ENCODE results near the genes SHC2, HCN2 and MISP.

GRCh38 chr19:290057-291054 lies 847 bp downstream of the PLPP2 start:
- PRO-cap, result bidirectional peak, plus-strand start at chr19:290392, minus-strand start at chr19:290141; bidirectional peak, plus-strand start at chr19:290957, minus-strand start at chr19:290949

DNA sequence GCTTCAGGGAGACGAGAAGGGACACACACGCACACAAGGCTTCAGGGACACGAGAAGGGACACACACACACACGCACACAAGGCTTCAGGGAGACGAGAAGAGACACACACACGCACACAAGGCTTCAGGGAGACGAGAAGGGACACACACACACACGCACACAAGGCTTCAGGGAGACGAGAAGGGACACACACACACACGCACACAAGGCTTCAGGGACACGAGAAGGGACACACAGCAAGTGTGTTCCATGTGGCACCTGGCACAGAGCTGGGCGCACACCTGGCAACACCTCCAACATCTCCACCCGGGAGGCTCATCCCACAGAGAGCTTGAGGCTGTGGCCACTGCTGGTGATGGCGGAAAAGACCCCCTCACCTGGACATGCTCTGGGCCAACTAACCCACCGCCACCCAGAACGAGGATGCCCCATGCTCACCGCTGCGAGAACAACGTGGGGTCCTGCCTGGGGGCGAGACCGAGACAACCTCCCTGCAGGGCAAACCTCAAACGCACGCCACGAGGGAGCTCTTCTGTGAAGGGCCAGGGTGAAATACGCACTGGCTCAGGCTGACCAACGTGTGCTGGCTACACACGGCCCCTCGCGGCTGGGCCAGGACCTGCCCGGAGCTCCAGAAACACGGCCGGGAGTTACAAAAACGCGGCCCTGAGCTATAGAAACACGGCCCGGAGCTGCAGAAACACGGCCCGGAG lies 18.8 kb upstream of the PLPP2 start:
- PRO-cap, result no peak

- PRO-cap, result no peak
These were observed 3.1 kb downstream of the MIER2 start for GRCh38 chr19:341549-341902.

DNA sequence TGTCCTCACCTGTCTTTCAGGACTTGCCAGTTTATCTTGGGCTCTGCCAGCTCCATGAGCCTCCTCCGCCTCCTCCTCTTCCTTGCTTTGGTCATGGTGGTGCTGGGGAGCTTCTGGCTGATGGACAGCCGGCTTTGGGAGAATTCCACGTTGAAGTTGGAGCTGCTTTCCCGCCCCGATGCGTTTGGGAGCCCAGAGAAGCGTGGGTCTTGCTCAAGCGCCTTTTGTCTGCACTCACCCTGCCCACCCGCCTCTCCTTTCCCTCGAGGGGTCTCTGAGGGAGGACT lies 1.6 kb downstream of the THEG start:
- PRO-cap, result no peak

DNA sequence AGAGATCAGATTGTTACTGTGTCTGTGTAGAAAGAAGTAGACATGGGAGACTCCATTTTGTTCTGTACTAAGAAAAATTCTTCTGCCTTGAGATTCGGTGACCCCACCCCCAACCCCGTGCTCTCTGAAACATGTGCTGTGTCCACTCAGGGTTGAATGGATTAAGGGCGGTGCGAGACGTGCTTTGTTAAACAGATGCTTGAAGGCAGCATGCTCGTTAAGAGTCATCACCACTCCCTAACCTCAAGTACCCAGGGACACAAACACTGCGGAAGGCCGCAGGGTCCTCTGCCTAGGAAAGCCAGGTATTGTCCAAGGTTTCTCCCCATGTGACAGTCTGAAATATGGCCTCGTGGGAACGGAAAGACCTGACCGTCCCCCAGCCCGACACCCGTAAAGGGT lies 10.9 kb upstream of the THEG start:
- PRO-cap, result no peak

DNA sequence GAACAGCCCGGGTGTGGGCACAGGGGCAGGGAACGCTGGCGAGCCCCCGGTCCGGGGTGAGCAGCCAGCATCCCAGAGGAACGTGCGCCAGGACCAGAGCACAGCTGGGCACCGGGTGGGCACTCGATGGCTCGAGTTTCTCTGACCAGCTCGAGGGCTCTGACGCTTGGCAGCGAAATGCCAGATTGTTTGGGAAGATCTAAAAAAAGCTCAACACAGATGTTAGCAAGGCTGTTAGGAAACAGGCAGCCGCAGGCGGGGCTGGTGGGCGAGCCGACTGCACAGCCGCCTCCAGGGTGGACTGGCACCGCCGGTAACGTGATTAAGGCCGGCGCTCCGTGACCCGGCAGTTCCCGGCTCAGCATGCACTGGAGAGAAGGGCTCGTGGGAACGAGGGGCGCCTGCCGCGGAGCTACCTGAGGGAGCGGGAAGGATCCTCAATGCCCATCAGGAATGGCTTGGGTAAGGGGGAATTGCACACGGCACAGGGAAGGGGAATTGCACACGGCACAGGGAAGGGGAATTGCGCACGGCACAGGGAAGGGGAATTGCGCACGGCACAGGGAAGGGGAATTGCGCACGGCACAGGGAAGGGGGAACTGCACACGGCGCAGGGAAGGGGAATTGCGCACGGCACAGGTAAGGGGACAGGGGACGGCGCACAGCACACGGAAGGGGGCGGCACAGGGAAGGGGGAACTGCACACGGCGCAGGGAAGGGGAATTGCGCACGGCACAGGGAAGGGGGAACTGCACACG lies 18.2 kb upstream of the C2CD4C start:
- PRO-cap, result no peak

DNA sequence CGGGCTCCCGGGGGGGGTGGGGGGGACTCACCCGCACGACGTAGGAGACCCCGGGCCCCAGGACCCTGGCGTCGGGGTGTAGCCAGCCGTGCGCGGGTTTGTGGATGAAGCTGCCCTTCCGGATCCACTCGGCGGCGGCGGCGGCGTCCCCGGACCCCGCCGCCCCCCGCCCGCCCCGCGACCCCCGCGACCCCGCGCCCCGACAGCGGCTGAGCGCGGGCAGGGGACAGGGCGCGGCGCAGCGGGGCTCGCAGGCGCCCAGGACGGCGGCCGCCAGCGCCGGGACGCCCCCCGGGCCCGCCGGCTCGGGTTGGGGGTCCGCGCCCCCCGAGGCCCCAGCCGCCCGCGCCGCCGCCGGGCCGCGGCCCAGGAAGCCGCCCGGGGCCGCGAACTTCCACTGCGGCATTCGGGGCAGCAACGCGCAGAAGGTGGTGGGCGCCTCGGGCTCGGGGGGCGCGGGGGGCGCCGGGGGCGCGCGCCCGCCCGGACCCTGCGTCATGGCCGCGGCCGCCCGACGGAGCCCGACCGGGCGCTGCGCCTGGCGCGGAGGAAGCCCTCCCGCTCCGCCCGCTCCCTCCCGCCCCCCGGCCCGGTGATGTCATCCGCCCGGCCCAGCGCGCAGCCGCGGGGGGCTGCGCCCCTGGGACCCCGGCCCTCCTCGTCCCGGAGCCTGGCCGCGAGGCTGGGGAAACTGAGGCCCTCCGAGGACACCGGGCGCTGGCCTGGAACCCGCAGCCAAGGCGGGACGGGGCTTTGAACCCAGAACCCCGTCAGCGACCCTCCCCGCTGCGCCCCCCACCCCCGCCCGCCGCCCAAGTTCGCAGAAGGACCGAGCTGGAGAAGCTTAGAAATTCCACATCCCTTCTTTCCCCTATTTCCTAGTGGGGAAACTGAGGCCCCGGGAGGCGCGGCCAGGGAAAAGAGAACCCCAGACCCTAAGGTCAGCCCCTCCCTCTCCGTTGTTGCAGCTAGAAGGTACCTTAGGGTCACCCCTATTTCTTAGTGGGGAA lies at the start of gene SHC2:
Gene SHC2 (minus strand): TSS at position 536 of the 1,010 bp plus-strand sequence.
- PRO-cap, result unidirectional peak, minus-strand start at position 534 of the sequence; unidirectional peak, minus-strand start at position 554 of the sequence

- PRO-cap, result no peak
These were observed 825 bp downstream of the TPGS1 start for GRCh38 chr19:508078-508565.

GRCh38 chr19:510500-511058 lies 3.3 kb downstream of the TPGS1 start:
- PRO-cap, result no peak

DNA sequence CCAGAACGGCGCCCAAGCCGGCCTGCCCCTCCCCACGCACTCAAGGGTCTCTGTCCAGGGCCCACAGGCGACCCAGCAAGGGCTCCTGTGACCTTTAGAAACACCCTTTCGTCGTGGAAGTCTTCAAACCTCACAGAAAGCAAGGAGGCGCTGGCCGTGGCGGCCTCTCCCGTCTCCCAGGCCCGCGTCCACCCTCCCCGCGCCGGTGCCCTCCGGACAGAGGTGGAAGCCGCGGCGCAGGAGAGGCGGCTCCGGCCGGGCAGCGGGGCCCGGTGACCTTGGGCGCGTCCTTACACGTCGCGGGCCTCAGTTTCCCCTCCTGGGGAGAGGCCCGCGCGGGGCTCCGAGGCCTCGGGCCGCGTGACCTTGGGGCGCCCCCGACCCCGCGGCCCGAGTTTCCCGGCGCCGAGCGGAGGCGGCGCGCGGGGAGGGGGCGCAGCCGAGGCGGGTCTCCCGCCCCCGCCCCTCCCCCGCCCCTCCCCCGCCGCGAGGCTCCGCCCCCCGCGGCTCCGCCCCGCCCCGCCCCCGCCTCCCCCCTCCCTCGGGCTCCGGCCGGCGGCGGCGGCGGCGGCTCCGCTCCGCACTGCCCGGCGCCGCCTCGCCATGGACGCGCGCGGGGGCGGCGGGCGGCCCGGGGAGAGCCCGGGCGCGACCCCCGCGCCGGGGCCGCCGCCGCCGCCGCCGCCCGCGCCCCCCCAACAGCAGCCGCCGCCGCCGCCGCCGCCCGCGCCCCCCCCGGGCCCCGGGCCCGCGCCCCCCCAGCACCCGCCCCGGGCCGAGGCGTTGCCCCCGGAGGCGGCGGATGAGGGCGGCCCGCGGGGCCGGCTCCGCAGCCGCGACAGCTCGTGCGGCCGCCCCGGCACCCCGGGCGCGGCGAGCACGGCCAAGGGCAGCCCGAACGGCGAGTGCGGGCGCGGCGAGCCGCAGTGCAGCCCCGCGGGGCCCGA lies at the start of gene HCN2:
Gene HCN2 (plus strand): TSS at position 539 of the 947 bp plus-strand sequence.
- PRO-cap, result no peak

DNA sequence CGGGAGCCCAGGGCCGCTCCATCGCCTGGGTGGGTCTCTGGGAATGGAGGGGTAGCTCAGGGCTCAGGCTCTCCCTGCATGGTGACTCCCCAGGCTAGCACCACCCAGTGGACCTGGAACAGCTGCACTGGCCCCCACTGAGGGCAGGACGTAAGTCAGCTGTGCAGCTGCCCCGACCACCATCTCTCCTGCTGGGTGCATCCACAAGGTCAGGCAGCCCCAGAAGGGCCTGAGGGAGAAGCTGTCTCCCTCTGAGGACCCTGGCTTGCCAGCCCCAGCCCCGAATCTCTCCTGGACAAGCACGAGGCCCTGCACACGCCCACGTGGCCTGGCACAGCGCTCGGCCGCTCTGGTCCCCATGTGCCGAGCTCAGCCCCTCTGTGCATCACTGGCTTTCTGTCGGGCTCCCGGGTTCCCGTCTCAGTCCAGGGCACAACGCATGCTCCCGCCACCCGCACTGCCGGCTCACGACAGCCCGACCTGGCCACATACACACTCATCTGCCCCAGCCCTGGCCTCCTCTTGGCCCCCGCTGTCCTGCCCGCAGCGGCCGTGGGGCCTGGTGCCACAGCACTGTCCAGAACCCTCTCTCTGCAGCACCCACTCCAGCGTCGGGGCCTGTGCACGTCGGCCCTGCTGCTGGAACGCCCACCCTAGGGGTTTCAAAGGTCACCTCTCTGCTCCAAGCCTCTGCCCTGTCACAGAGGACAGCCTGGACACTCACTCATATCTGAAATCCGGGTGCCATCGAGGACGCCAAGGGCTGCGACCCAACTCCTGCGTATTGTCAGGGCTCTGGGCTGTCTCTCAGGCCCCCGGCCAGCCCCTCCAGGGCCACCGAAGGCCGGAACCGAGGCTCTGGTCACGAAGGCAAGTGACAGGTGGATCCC lies 5.8 kb downstream of the RNF126 start:
- PRO-cap, result no peak

DNA sequence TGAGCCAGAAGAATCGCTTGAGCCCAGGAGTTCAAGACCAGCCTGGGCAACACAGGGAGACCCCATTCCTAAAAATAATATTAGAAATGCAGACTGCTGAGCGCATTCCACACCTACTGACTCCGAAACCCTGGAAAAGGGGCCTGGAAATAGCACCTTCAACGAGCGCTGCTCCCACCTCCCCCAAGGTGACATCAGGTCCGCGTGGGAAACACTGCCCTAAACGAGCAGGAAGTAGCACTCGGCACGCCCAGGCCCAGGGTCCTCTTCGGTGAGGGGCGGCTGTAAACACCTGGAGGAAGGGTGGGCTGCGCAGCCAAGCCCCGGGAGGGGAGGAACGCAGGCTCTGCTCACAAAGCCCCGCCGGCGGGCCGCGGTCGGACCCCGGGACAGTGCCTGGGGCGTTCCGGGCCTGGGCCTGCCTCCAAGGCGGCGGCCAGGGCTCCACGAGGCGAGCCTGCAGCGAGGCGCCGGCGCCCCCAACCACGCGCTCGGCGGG lies 881 bp downstream of the RNF126 start:
- PRO-cap, result bidirectional peak, plus-strand start at position 353 of the sequence, minus-strand start at position 196 of the sequence

- PRO-cap, result no peak
These were observed 5.2 kb upstream of the PALM start for GRCh38 chr19:703552-704007.

DNA sequence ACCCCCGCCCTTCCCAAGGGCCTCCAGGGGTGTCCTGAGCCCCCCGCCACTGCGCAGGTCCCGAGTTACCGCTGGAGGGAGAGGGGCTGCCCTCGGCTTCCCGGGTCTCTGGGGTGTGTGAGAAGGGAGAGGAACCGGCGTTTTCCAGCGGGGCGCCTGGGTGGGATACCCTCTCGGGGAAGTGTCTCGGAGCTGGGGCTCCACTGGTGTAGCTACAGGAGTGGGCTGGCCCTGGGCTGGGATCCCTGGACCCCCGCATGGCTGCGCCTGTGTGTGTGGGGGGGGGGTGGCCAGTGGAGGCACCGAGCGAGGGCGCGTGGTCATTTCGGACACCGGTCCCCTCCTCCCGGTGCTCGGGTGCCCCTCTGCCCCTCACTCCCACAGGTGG lies 894 bp downstream of the PALM start:
- PRO-cap, result no peak

DNA sequence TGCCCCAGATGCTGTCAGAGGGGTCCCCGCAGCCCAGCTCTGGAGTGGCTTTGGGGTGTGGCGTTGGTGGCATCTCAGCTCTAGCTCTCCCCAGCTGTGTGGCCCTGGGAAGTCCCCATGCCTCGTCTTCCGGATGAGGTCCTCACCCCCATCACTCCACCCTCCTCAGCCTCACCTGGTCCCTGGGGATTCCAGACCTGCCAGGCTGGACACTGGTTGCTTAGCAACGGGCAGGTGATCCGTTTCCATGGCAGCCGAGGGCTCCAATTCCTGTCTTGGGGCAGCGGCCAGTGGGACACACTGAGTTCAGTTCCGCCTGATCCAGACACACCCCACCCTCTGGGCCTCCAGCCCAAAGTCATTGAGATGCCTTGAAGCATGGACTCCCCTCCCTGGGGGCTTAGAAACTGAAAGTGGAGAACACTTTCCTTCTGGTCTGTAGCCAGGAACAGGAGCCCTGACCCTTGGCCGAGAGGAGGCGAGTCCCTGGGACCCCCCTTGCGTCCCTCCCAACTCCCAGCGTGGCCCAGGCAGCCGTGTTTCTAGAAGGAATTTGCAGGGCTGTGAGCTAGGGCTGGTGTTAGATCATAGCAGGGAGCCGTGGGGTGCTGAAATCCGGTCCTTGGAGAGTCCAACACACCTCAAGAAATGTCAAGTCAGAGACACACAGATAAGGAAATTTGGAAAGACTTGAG lies 7.6 kb upstream of the MISP start:
- PRO-cap, result no peak

DNA sequence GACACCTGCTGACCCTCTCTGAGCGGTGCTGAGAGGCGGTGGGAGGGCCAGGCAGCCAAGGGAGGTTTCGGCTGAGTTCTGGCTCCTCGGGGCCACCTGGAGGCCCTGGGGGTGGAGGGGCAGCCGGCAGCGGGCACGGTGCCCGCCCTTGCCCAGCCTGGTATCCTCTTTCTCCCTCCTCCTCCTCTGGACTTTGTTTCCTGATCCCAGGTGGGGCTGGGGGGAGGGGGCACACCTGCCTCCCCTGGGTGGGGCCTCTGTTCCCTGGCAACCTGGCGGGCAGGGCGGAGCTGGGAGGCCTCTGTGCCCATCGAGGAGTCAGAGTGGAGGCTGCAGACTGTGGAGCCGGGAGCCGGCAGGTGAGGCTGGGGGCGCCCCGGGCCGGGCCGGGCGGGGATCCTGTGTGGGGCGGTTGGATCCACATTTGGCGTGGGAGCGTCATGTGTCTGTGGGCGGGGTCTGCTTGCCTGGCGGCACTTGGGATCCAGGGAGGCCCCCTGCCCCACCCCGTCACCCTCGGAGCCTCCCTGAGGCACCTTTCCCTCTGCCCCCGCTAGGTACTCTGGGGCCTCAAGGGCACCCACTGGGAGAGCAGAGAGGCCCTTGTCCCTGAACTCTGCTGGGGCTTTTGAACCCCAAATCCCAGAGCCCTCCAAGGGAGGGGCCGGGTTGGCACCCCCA lies at the start of gene MISP:
Gene MISP (plus strand): TSS at position 300 of the 681 bp plus-strand sequence.
- PRO-cap, result unidirectional peak, plus-strand start at position 321 of the sequence

DNA sequence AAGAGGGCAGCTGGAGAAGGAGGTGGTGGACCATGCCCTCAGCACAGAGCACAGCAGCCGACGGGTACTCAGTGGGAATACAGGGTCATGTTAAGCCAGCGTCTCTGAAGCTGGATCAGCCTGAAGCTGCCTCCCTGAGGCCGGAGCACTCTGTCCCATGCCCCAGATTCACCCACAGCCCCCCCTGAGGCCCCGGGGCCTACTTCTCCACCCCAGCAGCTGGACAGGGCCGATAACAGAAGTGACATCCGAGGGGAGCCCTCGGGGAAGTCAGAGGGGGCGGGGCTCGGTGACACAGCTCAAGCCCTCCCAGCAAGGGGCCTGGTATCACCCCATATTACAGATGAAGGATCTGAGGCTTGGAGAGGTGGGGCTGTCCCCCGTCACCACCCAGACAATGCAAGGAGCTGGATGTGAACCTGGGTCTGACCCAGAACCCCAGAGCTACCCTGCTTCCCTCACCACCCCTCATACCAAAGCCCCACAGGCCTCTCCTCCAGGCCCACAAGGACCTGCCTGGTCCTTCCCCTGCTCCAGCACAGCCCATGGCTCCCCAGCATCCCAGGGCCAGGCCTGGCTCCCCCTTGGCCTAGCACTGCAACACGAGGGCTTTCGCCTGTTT lies 5.7 kb downstream of the R3HDM4 start:
- PRO-cap, result no peak

DNA sequence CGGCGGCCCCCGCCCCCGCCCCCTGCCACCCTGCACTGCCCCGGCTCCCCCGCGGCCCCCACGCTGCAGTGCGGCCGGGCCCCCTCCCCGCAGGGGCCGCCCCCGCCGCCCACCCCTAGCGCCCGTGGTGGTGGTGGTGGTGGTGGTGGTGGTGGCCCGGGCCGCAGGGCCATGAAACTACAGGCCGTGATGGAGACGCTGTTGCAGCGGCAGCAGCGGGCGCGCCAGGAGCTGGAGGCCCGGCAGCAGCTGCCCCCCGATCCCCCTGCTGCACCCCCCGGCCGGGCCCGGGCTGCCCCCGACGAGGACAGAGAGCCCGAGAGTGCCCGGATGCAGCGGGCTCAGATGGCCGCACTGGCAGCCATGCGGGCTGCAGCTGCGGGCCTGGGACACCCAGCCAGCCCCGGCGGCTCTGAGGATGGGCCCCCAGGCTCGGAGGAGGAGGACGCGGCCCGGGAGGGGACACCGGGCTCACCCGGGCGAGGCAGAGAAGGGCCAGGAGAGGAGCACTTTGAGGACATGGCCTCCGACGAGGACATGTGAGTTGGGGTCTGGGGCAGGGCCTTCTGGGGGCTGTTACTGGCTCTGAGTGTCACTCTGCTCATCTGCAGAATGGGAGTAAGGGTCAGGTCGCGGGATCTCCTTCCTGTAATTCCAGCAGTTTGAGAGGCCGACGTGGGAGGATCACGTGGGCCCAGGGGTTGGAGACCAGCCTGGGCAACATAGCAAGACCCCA lies 3.7 kb downstream of the ARID3A start:
- PRO-cap, result no peak

GRCh38 chr19:991181-991669 lies 7.1 kb downstream of the WDR18 start:
- PRO-cap, result no peak

GRCh38 chr19:1006476-1006950 lies 6.3 kb downstream of the GRIN3B start:
- PRO-cap, result no peak